GM12878 (cell line): ENCODE measurements around the gene KCTD18.

DNA sequence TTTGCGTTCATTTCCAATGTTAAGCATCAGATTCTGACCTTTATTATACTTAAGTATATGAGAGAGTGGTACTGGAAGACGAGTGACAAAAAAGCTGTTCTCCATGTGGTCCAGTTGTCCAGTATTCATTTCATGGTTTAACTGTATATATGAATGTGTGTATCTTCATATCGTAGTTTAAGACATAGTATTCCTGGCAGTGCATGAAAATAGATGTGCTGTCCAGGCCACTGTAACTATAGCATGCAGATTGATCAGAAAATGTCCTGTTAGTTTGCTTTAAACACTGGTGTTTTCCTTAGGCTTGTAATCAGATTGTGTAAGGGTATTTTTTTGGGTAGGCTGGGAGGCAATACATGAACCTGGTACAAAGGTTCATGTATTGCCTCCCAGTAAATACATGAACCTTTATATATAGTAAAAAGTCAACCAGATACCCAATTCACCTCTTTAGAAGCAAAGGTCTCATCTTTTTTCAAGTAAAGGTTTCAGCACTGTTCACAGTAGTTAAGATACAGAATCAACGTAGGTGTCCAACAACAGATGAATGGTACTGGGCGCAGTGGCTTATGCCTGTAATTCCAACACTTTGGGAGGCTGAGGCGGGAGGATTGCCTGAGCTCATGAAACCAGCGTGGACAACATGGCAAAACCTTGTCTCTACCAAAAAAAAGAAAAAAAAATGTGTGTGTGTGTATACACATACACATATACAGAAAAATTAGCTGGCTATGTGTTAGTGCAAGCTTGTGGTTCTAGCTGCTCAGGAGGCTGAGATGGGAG is 1.6 kb downstream of the COQ10B start:
- RAMPAGE, long total RNA, result no peak
- RRBS, 2 experiments, result no CpG with 5 or more reads among the region's 7 CpGs
CAGE:
- cytosol, long polyA minus RNA, result no peak
- cytosol, long polyA plus RNA, result no peak
- long polyA plus RNA, result no peak
- nucleolus, long total RNA, result no peak
- nucleus, long polyA plus RNA, result no peak
- nucleus, long total RNA, result no peak

GRCh38 chr2:197486045-197487110 is 13.3 kb downstream of the HSPD1 start:
- RAMPAGE, long total RNA, result no peak
- RRBS, 2 experiments, result no CpG with 5 or more reads among the region's 3 CpGs
CAGE:
- cytosol, long polyA minus RNA, result no peak
- cytosol, long polyA plus RNA, result no peak
- long polyA plus RNA, result no peak
- nucleolus, long total RNA, result start-site peak on the minus strand at chr2:197486610-197486659, 37 reads
- nucleus, long polyA plus RNA, result no peak
- nucleus, long total RNA, result no peak

DNA sequence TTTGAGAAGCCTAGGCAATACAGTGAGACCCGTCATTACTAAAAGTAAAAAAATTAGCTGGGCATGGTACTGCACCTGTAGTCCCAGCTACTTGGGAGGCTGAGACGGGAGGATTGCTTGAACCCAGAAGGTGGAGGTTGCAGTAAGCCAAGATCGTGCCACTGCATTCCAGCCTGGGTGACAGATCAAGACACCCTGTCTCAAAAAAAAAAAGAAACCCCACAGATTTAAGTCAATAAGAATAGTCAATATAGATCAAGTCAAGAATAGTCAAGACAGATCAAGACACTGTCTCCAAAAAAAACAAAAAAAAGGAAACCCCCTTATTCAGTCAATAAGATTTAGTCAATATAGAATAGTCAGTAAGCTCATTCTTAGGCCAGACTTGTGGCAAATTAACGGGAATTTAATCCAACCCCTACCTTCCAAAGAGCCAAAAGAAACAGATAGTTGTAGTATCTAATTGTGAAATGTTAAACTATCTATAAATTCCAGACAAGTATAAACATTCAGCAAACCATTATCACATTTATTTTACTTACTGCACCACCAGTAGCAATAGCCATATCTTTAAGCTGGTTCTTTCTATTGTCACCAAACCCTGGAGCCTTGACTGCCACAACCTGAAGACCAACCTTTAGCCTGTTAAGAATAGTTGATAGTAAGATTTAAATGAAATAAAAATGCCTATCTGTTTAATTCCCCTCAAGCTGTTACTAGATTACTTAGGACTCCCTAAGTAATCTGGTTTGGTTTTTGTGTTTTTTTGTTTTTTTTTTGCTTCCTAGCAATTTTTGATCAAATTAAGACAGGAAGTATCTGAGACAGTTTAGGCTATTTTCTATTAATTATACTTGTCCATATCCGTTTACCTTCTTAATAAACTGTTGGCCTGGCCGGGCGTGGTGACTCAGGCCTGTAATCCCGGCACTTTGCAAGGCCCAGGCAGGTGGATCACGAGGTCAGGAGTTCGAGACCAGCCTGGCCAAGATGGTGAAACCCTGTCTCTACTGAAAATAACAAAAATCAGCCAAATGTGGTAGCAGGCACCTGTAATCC is 9.7 kb downstream of the HSPD1 start:
- RAMPAGE, long total RNA, result no peak
- RRBS, 2 experiments, result no CpG with 5 or more reads among the region's 10 CpGs
CAGE:
- cytosol, long polyA minus RNA, result no peak
- cytosol, long polyA plus RNA, result no peak
- long polyA plus RNA, result no peak
- nucleolus, long total RNA, result start-site peak on the minus strand centred at position 286 of the sequence, 103 bp wide, 35 reads
- nucleus, long polyA plus RNA, result no peak
- nucleus, long total RNA, result no peak

DNA sequence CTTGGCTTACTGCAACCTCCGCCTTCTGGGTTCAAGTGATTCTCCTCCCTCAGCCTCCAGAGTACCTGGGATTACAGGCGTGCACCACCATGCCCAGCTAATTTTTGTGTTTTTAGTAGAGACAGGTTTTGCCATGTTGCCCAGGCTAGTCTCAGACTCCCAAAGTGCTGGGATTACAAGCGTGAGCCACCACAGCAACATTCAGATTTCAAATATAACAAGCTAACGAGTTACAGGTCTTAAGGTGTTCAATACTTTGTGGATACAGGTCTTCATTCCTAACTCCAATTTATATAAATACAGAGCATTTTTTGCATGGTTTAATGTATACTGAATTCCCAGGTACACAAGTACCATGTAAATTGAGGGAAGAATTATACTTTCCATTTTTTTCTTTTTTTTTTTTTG is 3.5 kb downstream of the HSPE1 start:
- RAMPAGE, long total RNA, result no peak
- RRBS, 2 experiments, result no CpG with 5 or more reads among the region's 4 CpGs
CAGE:
- cytosol, long polyA minus RNA, result no peak
- cytosol, long polyA plus RNA, result no peak
- long polyA plus RNA, result no peak
- nucleolus, long total RNA, result no peak
- nucleus, long polyA plus RNA, result no peak
- nucleus, long total RNA, result no peak

GRCh38 chr2:197705103-197705323 is 156 bp upstream of the MARS2 start:
- RAMPAGE, long total RNA, result no peak
- RRBS, 2 experiments, result 3% methylated on average over 12 of the region's 28 CpGs; no CpG with 5 or more reads in 1 of the 2 experiments
CAGE:
- cytosol, long polyA minus RNA, result no peak
- cytosol, long polyA plus RNA, result no peak
- long polyA plus RNA, result no peak
- nucleolus, long total RNA, result no peak
- nucleus, long polyA plus RNA, result no peak
- nucleus, long total RNA, result no peak

GRCh38 chr2:197804150-197804546 is 245 bp upstream of the PLCL1 start:
- RAMPAGE, long total RNA, result no peak
- RRBS, 2 experiments, result 2 to 3% methylated on average over 10 of the region's 26 CpGs
CAGE:
- cytosol, long polyA minus RNA, result no peak
- cytosol, long polyA plus RNA, result no peak
- long polyA plus RNA, result no peak
- nucleolus, long total RNA, result no peak
- nucleus, long polyA plus RNA, result no peak
- nucleus, long total RNA, result no peak

DNA sequence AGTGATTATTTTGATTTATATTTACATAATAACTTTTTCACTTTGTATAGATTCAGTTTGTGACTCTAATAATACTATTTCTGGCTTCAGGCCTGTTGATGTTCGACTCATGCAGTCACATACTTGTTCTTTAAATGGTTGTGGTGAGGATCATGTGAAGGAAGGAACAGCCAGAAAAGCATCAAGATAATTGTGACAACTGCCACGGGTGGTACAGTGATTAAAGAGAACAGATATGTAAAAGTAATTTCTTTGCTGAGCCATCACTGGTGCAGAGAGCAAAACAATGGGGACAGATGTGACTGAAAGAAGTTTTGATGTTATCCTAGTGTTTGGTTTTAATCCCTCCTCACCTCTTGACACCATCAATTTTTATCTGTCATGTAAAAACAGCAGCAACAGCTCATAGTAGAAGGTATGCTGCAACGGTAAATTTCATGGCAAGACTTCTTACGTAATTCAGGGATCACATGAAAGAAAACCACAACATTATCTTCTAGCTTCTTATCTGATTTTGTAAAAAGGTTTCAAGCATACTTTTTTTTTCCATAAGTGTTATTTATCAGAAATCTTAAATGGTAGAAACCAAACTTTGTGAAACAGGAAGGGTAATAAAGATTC is 65.1 kb downstream of the PLCL1 start:
- RAMPAGE, long total RNA, result no peak
- RRBS, 2 experiments, result no CpG with 5 or more reads among the region's 4 CpGs
CAGE:
- cytosol, long polyA minus RNA, result no peak
- cytosol, long polyA plus RNA, result no peak
- long polyA plus RNA, result no peak
- nucleolus, long total RNA, result no peak
- nucleus, long polyA plus RNA, result no peak
- nucleus, long total RNA, result no peak

DNA sequence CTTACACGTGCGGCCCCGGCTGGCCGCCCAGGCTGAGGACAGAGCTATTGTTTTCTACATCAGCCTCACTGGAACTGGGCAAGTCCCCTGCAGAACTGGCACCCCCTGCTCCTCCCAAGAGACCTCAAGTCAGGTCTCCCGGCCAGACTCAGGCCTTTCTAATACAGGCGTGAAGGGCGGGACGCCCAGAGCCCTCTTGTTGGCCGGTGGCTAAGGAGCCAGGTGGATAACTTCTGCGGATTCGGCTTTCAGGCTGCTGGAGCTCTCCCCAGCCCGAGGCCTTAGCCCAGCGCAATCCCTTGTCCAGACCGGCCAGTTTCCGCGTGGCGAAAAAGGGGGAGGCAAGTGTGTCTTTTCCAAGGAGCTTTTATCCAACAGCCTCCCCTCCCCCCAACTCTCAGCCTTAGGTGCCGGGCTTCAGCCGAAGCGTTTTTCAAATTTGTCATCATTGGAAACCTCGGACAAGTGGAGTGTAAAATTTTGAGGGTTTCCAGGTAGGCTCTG is 9.3 kb upstream of the SATB2 start:
- RAMPAGE, long total RNA, result no peak
- RRBS, 2 experiments, result 5 to 31% methylated on average over 5 to 9 of the region's 21 CpGs
CAGE:
- cytosol, long polyA minus RNA, result no peak
- cytosol, long polyA plus RNA, result no peak
- long polyA plus RNA, result no peak
- nucleolus, long total RNA, result no peak
- nucleus, long polyA plus RNA, result no peak
- nucleus, long total RNA, result no peak

GRCh38 chr2:200077120-200077795 is 121.9 kb downstream of the MAIP1 start:
- RAMPAGE, long total RNA, result no peak
- RRBS, 2 experiments, result no CpG with 5 or more reads among the region's 5 CpGs
CAGE:
- cytosol, long polyA minus RNA, result no peak
- cytosol, long polyA plus RNA, result no peak
- long polyA plus RNA, result no peak
- nucleolus, long total RNA, result no peak
- nucleus, long polyA plus RNA, result no peak
- nucleus, long total RNA, result no peak

DNA sequence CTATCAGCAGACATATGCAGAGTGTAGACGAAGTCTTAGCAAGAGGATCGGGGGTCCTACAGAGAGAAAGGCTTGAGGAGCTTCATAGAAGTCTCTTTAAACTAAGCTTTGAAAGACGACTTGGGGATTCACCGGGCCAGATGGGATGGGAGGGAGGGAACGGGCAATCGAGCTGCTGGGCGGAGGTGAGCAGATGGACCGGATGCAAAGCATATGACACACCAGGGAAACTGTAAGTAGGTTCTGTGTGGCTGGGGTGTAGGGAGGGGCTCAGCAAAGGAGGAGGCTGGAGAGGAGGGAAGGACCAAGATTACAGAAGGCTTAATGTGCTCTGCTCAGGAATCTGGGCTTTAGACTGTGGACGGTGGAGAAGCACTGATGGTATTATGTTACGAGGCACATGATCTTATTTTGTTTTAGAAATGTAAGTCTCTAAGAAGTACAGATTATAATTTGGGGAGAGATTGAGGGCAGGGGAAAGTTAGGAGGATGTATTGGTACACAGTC is 131.5 kb downstream of the MAIP1 start:
- RAMPAGE, long total RNA, result no peak
- RRBS, 2 experiments, result 76 to 79% methylated on average over 5 of the region's 10 CpGs
CAGE:
- cytosol, long polyA minus RNA, result no peak
- cytosol, long polyA plus RNA, result no peak
- long polyA plus RNA, result no peak
- nucleolus, long total RNA, result no peak
- nucleus, long polyA plus RNA, result no peak
- nucleus, long total RNA, result no peak

- RAMPAGE, long total RNA, result no peak
- RRBS, 2 experiments, result 3 to 4% methylated on average over 4 to 20 of the region's 36 CpGs
CAGE:
- cytosol, long polyA minus RNA, result start-site peak on the plus strand at chr2:200306875-200306898, 19 reads
- cytosol, long polyA plus RNA, result start-site peak on the plus strand at chr2:200306840-200306907, 24 and 26 reads in 2 replicates
- long polyA plus RNA, result start-site peak on the plus strand at chr2:200306840-200306910, 35 and 27 reads in 2 replicates
- nucleolus, long total RNA, result no peak
- nucleus, long polyA plus RNA, result no peak
- nucleus, long total RNA, result no peak
Measured at GRCh38 chr2:200306752-200306971, 169 bp downstream of the SPATS2L start.

DNA sequence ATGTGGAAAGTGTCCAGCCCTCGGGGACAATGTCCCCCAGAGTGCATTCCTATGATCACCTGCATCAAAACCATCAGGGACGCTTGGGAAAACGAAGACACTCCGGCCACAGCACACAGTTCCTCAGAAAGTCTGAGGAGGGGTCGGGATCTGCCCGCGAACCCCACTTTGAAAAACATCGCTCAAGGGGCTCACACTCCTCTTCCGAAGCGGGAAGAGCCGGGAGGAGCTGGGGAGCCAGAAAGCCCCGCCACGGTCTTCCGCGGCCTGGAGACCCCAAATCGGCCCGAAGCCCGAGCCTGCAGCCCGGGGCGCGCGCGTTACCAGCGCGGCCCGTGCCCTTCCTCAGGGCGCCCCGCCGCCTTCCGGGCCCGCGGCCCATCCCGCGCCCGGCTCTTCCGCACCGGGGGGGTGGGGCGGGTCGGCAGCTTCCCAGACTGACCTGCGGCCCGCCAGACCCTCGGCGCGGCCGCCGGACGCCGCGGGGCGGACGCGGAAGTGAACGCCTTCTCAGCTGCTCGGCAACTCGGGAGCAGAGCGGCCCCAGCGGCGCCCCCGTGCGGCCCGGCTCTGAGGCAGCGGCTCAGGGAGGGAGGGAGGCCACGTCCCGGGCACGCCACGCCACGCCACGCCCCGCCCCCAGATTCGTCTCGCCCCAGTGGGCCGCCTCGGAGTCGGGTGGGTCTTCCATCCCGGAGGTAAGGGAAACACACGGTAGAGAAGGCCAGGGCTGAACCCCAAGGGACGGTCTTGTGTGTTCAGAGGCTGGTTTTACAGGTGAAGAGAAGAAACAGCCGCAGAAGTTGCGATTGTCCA is at the start of gene KCTD18:
Gene KCTD18 (minus strand): TSS at position 500 of the 816 bp plus-strand sequence.
- RAMPAGE, long total RNA, result start-site peak on the minus strand centred at position 366 of the sequence, 20 bp wide, 50 and 45 reads in 2 replicates
- RRBS, 2 experiments, result under 1% methylated on average over 53 of the region's 79 CpGs
CAGE:
- cytosol, long polyA minus RNA, result no peak
- cytosol, long polyA plus RNA, result no peak
- long polyA plus RNA, result no peak
- nucleolus, long total RNA, result no peak
- nucleus, long polyA plus RNA, result no peak
- nucleus, long total RNA, result no peak

DNA sequence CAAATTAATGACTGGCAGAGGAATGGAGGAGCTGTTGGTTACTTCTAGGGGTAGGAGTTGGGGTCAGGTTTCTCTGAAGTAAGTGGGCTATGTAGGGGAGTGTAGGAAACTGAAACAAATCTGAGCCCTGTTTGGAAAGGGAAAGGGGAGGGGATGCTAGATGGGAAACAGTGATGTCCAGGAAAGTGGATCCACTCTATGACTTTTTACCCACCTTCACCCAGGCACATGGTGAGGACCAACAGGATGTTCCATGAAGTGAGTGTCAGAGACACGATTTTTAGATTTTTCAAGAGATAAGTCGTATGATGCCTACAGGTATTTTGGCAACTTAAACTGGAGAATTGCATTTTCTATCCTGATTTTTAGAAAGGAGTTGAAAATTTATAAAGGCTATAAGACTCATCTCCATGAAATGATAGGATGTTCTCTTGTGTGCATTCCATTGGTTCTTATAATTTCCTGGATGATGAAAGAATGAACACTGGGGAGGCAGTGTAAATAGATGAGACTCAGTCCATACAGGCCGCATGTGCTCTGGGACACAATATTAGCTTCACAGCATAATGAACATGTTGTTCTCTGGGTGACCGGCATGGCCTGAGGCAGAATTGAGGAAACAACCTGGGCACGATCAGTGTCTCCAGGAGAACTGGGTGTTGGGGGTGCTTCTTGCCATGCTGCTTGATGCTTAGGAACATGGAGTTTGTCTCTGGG is 38.7 kb downstream of the AOX1 start:
- RAMPAGE, long total RNA, result no peak
- RRBS, 2 experiments, result no CpG with 5 or more reads among the region's 5 CpGs
CAGE:
- cytosol, long polyA minus RNA, result no peak
- cytosol, long polyA plus RNA, result no peak
- long polyA plus RNA, result no peak
- nucleolus, long total RNA, result no peak
- nucleus, long polyA plus RNA, result no peak
- nucleus, long total RNA, result no peak

DNA sequence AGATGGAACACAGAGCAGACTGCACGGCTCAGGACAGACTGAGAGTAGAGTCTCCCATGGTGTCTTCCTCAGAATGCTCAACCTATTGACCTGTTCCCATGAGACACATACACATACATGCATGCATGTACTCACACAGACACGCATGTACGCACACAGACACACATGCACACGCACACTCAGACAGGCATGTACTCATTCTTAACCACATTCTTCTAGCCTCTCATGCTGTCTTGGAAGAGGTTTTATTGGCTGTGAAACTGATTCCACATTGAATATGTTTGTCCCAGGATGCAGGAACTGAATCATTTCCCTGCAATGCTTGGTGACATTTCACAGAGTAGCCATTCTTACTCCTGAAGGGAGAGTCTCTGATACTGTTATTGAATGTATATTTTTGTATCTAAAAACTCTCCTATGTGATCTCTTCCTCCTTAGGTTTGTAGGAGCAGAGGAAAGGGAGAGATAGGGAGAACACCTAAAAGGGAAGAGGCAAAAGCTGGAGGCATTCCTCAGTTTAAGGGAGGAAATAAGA is 23.4 kb upstream of the BZW1 start:
- RAMPAGE, long total RNA, result no peak
- RRBS, 2 experiments, result no CpG with 5 or more reads among the region's 4 CpGs
CAGE:
- cytosol, long polyA minus RNA, result no peak
- cytosol, long polyA plus RNA, result no peak
- long polyA plus RNA, result no peak
- nucleolus, long total RNA, result no peak
- nucleus, long polyA plus RNA, result no peak
- nucleus, long total RNA, result no peak

DNA sequence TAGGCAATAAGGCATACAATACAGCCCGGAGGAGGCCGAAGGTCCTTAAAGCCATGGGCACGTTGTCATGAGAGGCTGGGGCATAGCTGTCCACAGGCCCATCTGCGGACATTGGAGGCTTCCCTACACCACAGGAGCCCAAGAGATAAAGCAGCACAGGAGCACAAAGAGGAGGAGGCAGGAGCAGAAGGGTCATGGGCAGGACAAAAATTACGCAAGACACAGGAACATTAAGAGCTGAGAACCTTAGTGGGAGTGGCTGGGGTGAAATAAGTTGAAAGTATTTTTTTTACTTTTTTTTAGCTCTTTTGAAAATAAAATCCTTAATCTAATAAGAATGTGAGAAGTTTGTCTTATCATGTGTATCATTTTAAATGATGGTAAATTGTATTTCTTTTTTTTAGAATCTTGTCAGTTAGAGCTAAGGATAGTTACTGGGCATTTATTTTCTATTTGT is 16.5 kb upstream of the BZW1 start:
- RAMPAGE, long total RNA, result no peak
- RRBS, 2 experiments, result no CpG with 5 or more reads among the region's 5 CpGs
CAGE:
- cytosol, long polyA minus RNA, result no peak
- cytosol, long polyA plus RNA, result no peak
- long polyA plus RNA, result no peak
- nucleolus, long total RNA, result no peak
- nucleus, long polyA plus RNA, result no peak
- nucleus, long total RNA, result no peak

DNA sequence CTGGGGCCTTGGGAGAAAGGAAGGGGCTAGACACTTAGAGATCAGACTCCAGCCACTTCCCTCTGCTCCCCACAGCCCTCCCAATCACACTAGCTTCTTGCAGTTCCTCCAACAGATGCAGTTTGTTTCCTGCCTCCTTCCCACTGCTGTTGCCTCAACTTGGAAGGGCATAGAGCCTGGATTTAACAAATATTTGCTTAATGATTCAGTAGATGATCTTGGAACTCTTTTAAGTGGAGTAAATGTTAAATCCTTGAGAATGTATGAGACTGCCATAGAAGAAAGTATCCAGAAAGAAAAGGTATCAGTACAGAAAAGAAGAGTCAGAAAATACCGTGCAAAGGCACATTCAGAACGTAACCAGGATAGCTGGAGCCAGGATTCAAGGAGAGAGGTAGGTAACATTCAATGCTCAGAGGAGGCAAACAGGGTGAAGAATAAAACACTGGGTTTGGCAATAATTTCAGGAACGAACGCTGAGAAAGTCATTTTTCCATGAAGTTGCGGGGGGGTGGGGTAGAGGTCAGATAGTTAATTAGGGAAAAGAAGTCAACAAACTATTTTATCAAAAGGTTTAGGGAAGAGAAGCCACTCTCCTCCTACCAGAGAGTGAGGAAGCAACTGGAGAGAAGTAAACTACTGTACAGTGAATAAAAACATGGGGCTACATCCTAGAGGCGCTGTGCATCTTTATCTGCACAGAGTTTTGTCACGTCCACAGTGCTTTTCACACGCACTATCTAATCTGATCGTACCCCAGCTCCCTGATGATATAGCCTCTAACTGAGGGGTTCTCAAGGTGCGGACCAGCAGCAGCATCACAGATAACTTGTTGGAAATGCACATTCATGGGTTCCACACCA is 1.2 kb upstream of the BZW1 start:
- RAMPAGE, long total RNA, result no peak
- RRBS, 2 experiments, result no CpG with 5 or more reads among the region's 10 CpGs
CAGE:
- cytosol, long polyA minus RNA, result no peak
- cytosol, long polyA plus RNA, result no peak
- long polyA plus RNA, result no peak
- nucleolus, long total RNA, result no peak
- nucleus, long polyA plus RNA, result no peak
- nucleus, long total RNA, result no peak

GRCh38 chr2:200831181-200831488 is 19.4 kb downstream of the BZW1 start:
- RAMPAGE, long total RNA, result no peak
- RRBS, 2 experiments, result no CpG with 5 or more reads among the region's 7 CpGs
CAGE:
- cytosol, long polyA minus RNA, result no peak
- cytosol, long polyA plus RNA, result no peak
- long polyA plus RNA, result no peak
- nucleolus, long total RNA, result no peak
- nucleus, long polyA plus RNA, result no peak
- nucleus, long total RNA, result no peak

DNA sequence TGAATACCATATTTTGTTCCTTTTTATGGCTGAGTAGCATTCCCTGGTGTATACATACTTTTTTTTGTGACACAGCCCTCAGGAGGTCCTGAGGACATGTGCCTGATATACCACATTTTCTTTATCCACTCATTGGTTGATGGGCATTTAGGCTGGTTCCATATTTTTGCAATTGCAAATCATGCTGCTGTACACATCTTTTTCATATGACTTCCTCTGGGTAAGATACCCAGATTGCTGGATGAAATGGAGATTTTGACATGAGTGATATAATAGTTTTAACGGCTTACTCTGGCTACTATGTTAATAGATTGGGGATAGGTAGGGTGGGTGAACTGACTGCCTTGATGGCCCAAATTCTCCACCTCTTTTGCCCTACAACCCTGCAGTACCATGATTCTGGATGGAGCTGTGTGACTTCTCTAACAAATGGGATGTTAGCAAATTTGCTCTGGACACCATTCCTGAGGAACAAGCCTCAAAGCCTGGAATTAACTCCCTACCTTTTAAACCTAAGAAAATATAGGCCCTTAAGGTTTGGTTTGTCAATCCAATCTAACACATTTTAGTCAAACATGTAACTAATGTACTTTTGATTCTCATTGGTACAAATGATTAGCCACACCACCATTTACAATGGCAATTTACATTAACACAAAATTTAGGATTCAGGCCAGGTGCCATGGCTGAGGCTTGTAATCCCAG is 13.1 kb downstream of the CLK1 start:
- RAMPAGE, long total RNA, result no peak
- RRBS, 2 experiments, result no CpG with 5 or more reads among the region's 1 CpG
CAGE:
- cytosol, long polyA minus RNA, result no peak
- cytosol, long polyA plus RNA, result no peak
- long polyA plus RNA, result no peak
- nucleolus, long total RNA, result no peak
- nucleus, long polyA plus RNA, result no peak
- nucleus, long total RNA, result no peak

DNA sequence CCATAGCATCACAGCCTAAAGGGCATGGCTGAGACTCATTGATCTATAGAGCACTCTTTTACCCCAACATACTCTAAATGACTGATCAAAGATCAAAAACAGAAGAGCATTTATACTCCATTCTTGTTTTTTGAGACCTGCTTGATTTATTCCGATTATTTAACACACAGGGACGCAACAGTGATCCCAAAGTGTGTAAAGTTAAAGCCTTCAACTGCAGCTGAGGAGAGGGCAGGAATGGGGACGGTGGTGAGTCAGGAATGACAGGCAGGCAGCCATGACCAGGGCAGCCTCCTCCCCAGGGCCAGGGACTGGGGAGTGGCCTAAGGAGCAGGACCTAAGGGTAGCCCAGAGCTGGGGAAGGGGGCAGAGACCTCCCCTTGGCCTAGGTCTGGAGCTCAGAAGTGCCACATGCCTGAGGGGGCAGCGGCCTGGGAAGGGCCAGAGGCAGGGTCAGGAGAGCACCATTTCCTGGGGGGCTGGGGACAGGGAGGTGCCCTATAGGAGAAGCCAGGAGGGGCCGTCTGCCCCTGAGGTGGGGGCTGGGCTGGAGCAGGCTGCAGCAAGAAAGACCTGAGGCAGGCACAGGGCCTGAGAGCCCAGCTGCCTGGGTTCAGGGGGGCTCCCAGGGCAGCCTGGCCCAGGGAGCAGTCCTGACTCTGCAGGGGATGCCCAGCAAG is 20.9 kb downstream of the CFLAR start:
- RAMPAGE, long total RNA, result no peak
- RRBS, 2 experiments, result no CpG with 5 or more reads among the region's 5 CpGs
CAGE:
- cytosol, long polyA minus RNA, result no peak
- cytosol, long polyA plus RNA, result no peak
- long polyA plus RNA, result no peak
- nucleolus, long total RNA, result no peak
- nucleus, long polyA plus RNA, result no peak
- nucleus, long total RNA, result no peak

GRCh38 chr2:201148254-201148863 is 32.4 kb downstream of the CFLAR start:
- RAMPAGE, long total RNA, result no peak
- RRBS, 2 experiments, result no CpG with 5 or more reads among the region's 2 CpGs
CAGE:
- cytosol, long polyA minus RNA, result no peak
- cytosol, long polyA plus RNA, result no peak
- long polyA plus RNA, result no peak
- nucleolus, long total RNA, result no peak
- nucleus, long polyA plus RNA, result no peak
- nucleus, long total RNA, result no peak